Transverse colon (tissue), 4 donors: ENCODE results near the gene CEP295NL.

DNA sequence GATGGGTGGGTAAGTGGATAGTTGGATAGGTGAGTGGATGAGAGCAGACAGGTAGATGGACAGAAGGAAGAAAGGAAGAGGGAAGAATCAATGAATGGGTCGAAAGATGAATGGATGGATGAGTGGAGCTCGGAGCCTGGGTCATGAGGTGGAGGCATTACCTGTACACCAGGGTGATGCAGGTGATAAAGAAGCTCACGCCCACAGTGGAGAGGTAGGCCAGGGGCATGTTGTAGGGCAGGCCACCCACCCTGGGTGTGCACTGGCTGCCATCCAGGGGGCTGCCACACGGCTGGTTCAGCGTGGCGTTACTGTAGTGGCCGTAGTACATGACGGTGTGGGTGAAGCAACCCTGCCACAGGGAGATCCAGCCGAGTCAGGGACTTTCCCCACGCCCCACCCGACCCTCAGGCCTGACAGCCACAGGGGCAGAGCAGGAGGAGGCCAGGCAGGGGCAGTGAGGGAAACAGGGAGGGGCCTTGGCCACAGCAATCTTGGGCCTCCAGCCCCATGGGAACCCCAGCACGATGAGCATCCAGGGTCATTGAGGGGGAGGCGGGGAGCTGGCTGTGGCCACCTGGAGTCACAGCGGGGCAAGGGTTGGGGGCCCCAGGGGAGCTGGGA, 4.6 kb downstream of the TMC6 start:
- PRO-cap: no peak
- RAMPAGE, long total RNA, 4 experiments: start-site peak on the minus strand in 1 of 4 experiments, centred at positions 241 to 493 of the sequence, 7 to 9 reads per replicate

DNA sequence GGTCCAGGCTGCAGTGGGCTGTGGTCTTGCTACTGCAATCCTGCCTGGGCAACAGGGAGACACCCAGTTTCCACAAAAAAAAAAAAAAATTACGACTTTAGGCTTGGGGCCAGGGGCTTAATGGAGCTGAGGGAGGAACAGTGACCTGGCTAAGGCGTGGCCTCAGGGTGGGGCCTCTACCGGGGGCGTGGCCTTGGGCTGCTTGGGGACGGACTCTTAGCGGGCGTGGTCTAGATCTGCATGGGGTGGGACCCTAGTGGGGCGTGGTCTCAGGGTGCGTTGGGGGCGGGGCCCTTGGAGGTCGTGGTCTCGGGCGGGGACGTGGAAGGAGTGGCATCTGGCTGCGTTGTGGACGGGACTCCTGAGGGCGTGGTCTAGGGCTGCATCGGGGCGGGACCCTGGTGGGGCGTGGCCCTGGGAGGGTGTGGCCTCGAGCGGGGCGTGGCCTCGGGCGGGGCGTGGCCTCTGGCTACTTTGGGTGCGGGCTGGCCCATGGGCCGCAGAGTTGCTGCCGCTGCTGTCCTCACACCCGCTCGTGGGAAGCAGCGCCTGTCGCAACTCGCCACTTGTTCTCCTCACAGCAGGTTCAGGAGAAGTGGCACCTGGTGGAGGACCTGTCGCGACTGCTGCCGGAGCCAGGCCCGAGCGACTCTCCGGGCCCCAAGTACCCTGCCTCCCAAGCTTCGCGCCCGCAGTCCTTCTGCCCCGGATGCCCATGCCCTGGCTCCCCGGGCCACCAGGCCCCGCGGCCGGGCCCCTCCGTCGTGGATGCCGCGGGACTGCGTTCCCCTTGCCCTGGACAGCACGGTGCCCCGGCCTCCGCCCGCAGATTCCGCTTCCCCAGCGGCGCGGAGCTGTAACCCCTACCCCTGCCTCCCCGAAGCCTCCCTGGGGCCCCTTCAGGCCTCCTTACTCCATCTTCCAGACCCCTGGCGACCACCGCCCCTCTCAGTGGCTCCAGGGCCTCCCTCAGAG, 5.6 kb upstream of the C17orf99 start:
- PRO-cap: unidirectional peak, plus-strand start at position 477 of the sequence; unidirectional peak, plus-strand start at position 502 of the sequence
- RAMPAGE, long total RNA, 4 experiments: start-site peak on the plus strand in 2 of 4 experiments, centred at positions 584 to 622 of the sequence, 7 reads per replicate

DNA sequence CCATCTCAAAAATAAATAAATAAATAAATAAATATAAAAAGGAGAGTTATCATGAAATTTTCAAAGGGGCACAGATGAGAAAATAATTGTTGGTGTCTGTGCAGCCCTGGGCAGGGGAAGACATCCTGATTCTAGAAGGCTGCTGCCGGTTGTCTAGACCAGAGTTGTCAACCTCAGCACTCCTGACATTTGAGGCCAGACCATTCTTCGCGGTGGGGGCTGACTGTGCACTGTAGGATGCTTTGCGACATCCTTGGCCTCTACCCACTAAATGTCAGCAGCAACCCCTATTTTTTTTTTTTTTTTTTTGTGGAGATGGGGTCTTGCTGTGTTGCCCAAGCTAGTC, 8.6 kb downstream of the C17orf99 start:
- PRO-cap: no peak
- RAMPAGE, long total RNA, 4 experiments: no peak in any of the 4 experiments

- PRO-cap: unidirectional peak, plus-strand start at chr17:78315768; bidirectional peak, plus-strand start at chr17:78315932, minus-strand start at chr17:78315861
- RAMPAGE, long total RNA, 4 experiments: start-site peak on the plus strand in 1 of 4 experiments, at chr17:78315716-78315751 at its widest, 16 reads per replicate
Measured at GRCh38 chr17:78315271-78316332, 44.3 kb downstream of the SOCS3 start.

DNA sequence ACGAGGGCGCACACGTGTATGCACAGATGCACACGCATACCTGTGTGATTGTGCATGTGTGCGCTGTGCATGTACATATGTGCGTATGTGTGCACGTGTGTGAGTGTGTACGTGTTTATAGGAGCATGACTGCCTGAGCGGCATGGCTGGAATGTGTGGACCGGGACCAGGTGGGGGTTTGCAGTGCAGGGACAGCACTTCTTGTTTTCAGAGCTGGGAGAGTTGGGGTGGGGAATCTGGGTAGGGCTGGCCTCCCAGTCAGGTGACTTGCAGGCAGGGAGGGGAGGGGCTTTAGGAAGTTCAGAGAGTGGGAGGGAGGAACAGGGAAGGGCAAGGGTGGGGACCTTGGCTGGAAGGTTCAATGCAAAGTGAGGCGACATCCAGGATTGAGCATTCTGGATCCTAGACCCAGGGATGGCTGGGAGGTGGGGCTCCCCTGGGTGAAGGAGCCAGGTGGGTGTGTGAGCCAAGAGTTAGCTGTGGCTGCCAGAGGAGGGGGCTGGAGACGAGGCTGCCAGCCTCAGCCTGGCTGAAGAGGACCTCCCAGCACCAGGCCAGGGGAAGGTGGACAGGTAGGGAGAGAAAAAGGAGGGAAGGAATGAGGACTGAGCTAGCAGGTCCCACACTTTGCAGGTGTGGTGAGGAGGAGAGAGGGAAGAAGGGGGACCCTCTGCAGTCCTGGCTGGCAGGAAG, 42.3 kb downstream of the SOCS3 start:
- PRO-cap: bidirectional peak, plus-strand start at position 361 of the sequence, minus-strand start at position 180 of the sequence
- RAMPAGE, long total RNA, 4 experiments: no peak in any of the 4 experiments

DNA sequence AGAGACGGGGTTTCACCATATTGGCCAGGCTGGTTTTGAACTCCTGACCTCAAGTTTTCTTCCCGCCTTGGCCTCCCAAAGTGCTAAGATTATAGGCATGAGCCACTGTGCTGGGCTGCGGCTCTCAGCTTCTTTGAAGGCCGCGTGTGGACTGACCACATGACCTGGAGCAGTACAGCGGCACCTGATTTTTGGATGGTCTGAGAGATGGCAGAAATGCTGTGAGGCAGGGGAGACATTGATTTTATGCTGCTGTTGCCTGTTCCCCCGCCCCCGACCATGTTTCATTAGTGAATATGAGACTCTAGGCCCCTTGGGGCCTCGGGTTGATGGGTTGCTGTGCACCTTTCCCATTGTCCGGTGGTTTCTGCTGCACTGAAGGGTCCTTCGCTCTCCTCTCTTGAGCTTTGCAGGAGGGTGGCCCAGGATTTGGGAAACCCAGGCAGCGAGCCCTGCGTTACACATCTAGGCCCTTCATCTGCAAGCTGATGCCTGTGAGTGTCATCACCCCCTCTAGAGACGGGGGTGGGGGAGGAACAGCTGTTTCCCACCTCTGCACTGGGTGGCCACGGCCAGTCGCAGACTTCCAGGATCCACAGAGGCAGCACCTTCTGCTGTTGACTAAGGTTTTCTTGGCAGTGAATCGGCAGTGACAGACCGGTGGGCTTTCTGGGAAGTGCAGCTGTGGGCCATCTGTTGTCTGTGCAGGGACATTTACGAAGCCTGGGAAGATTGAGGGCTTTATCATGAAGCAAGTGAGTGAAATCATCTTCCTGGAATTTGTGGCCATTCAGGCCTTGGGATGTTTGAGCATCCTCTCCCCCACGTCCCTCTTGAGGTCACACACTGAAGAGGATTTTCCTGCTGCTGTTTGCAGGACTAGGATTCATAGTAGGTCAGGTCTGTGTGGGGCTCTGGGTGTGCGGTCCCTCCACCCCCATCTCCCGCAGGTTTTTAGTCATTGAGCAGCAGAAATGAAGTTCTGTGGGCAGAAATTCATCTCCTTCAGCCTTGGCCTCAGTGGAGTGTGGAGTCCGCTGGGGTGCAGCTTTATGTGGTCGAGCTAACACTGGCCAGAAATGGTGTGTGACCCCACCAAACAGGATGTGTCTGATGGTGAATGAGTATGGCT, 11.7 kb downstream of the PGS1 start:
- PRO-cap: no peak
- RAMPAGE, long total RNA, 4 experiments: no peak in any of the 4 experiments

DNA sequence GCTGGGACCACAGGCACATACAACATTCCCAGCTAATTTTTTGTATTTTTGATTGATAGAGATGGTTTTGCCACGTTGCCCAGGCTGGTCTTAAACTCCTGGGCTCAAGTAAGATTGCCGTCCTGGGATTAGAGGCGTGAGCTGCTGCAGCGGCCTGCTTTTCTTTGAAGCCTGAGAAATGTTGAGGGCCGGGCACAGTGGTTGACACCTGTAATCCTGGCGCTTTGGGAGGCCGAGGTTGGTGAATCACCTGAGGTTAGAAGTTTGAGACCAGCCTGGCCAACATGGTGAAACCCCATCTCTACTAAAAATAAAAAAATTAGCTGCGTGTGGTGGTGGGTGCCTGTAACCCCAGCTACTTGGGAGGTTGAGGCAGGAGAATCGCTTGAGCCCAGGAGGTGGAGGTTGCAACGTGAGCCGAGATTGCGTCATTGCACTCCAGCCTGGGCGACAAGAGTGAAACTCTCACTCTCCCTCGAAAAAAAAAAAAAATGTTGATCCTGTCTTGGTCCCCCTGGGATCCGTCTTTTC, 44.2 kb downstream of the PGS1 start:
- PRO-cap: no peak
- RAMPAGE, long total RNA, 4 experiments: start-site peak on the plus strand in 2 of 4 experiments, centred at positions 195 to 231 of the sequence, 16 to 19 reads per replicate

GRCh38 chr17:78597852-78598296, 20.7 kb upstream of the DNAH17 start:
- PRO-cap: no peak
- RAMPAGE, long total RNA, 4 experiments: no peak in any of the 4 experiments

- PRO-cap: no peak
- RAMPAGE, long total RNA, 4 experiments: no peak in any of the 4 experiments
Measured at GRCh38 chr17:78652919-78653493, 75.8 kb upstream of the DNAH17 start.

GRCh38 chr17:78669606-78669881, 92.3 kb upstream of the DNAH17 start:
- PRO-cap: no peak
- RAMPAGE, long total RNA, 4 experiments: no peak in any of the 4 experiments

GRCh38 chr17:78761714-78762073, 20.4 kb downstream of the CYTH1 start:
- PRO-cap: no peak
- RAMPAGE, long total RNA, 4 experiments: no peak in any of the 4 experiments

- PRO-cap: no peak
- RAMPAGE, long total RNA, 4 experiments: no peak in any of the 4 experiments
Measured at GRCh38 chr17:78798337-78799201, 16.5 kb upstream of the CYTH1 start.

GRCh38 chr17:78805250-78806035, 23.4 kb upstream of the CYTH1 start:
- PRO-cap: no peak
- RAMPAGE, long total RNA, 4 experiments: no peak in any of the 4 experiments

- PRO-cap: no peak
- RAMPAGE, long total RNA, 4 experiments: no peak in any of the 4 experiments
Measured at GRCh38 chr17:78828271-78829200, 12.1 kb downstream of the USP36 start.

DNA sequence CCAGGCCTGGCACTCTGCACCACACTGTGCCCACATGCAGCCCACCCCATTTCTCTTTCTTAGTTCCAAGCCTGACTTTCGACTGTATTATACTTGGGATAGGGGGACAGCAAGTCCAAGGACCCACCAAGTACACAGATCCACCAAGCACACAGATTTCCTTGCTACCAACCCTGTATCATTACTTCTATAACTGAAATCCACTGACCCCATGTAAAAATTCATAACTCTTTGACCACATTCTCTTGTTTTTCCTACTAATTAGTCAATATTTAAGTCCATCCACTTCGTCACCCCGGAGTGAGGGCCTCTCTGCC, 4.9 kb downstream of the USP36 start:
- PRO-cap: no peak
- RAMPAGE, long total RNA, 4 experiments: no peak in any of the 4 experiments

DNA sequence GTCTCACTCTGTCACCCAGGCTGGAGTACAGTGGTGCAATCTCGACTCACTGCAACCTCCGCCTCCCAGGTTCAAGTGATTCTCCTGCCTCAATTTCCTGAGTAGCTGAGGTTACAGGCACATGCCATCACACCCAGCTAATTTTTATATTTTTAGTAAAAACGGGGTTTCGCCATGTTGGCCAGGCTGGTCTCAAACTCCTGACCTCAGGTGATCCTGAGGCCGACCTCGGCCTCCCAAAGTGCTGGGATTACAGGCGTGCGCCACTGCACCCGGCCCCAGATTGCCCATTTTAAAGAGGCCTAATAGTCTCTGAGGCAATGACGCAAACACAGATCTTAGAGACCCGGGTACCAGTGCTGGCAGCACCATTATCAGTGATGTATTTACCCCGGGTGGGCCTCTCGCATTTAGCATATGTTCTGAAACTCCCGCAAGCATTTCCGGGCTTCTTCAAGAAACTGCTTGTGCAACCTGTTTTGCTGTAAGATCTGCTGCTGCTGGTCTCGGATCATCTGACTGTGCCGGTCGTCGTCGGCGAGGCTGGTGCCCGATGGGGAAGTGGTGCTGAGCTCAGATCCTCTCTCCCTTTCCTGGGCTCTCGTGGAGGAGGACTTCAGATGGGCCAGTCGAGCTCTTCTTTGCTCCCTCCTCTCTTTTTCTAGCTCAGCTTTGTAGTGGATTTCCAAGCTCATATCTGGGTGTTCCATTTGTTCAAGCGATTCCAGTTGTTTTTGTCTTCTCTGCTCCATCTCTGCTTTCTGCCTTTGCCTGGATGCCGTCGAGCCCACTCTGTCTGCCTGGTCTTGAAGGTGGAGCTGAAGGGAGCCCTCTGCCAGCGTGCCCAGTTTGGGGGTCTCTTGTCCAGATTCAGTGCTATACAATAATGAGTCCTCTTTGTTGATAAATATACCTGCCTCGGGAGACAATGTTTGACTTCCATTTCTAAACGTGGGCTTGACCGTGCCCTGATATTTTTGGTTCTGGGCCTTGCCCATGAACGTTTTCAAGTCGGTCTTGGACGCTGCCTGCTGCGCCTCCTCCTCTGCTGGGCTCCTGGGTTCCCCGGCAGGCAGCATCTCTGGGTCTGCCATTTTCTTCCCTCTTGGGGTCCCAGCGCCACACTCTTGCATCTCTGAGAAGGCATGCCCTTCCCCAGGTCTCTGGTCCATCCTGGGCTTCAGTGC, 12.4 kb downstream of the CEP295NL start:
- PRO-cap: bidirectional peak, plus-strand start at position 518 of the sequence, minus-strand start at position 517 of the sequence
- RAMPAGE, long total RNA, 4 experiments: start-site peak on the minus strand in 2 of 4 experiments, centred at positions 769 to 845 of the sequence, 6 to 17 reads per replicate

GRCh38 chr17:78898395-78898693, 4.7 kb downstream of the CEP295NL start:
- PRO-cap: no peak
- RAMPAGE, long total RNA, 4 experiments: no peak in any of the 4 experiments

GRCh38 chr17:78902519-78903526, at the start of gene CEP295NL:
Gene CEP295NL, minus strand, starts transcription at chr17:78903201.
- PRO-cap: no peak
- RAMPAGE, long total RNA, 4 experiments: start-site peak on the minus strand in 1 of 4 experiments, at chr17:78902948-78903409 at its widest, 10 reads per replicate

DNA sequence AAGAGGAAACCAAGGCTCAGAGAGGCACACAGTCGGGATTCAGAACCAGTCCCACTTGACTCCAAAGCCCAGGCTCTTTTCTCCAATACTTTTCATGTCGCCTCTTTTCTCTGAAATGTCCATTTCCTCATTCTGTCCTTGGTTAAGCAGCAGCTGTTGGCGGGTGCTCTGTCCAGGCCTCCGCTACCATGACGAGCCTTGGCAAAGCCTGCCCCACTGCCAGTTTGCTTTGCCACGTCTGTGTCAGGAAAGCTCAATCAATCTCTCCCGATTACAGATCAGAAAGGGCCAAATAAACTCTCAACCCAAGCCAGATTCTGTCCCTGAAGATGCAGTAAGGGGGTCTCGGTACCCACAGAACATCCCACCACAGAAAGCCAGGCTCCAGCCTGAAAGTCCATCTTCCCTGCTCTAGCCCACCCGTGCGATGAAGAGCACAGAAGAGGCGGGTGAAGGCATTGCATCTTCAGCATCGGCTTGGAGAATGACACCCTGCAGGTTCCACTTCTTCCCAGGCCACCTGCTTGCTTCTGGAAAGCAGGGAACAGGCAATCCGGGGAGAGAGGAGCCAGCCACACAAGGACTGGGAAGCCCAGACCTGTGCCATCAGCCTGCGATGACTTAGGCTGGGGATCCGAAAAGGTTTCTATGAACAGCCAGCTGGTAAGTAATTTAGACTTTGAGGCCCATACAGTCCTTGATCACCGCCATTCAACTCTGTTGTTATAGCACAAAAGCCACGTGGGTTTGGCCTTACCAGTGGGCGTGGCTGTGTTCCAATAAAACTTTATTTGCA, 9.3 kb upstream of the CEP295NL start:
- PRO-cap: no peak
- RAMPAGE, long total RNA, 4 experiments: no peak in any of the 4 experiments

DNA sequence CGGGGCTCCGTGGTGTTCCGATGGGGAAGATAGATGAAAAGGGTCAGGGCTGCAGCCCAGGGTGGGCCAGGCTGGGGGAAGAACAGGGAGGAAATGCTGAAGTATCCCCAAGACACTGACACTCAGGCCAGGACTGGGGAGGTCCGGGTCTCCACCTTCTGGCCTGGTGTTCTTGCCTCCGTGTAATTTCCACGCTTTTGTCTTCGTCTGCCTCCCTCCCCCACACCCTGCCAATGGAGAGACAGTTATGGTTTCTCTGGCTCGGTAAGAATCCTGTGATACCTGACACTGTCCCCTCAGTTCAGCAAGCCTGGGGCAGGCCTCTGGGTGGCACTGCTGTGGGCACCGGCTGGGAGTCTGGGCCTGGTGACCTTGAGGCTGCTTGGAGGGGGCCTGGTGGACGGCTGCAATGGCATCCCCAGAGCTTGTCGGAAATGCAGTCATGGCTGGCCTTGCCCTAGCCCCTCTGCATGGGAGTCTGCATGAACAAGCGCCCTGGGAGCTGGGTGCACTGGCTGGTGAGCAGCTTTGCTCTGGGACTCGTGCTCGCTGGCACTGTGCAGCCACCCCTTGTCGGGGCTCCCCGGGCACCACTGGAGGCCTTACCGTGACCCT, 1.8 kb downstream of the LGALS3BP start:
- PRO-cap: unidirectional peak, plus-strand start at position 299 of the sequence
- RAMPAGE, long total RNA, 4 experiments: no peak in any of the 4 experiments